Left colon (tissue), 1 donor: ENCODE measurements around the gene CDHR5.

- PRO-cap, result bidirectional peak, plus-strand start at chr11:625160, minus-strand start at chr11:624955; bidirectional peak, plus-strand start at chr11:625376, minus-strand start at chr11:625274; bidirectional peak, plus-strand start at chr11:625522, minus-strand start at chr11:625429
These were observed at the start of gene CDHR5 for GRCh38 chr11:624769-625950. CDHR5 (minus strand) TSS chr11:624955.

GRCh38 chr11:720323-721630 is 14.7 kb downstream of the EPS8L2 start:
- PRO-cap, result bidirectional peak, plus-strand start at chr11:720851, minus-strand start at chr11:720663

GRCh38 chr11:724366-724946 is 18.4 kb downstream of the EPS8L2 start:
- PRO-cap, result no peak

DNA sequence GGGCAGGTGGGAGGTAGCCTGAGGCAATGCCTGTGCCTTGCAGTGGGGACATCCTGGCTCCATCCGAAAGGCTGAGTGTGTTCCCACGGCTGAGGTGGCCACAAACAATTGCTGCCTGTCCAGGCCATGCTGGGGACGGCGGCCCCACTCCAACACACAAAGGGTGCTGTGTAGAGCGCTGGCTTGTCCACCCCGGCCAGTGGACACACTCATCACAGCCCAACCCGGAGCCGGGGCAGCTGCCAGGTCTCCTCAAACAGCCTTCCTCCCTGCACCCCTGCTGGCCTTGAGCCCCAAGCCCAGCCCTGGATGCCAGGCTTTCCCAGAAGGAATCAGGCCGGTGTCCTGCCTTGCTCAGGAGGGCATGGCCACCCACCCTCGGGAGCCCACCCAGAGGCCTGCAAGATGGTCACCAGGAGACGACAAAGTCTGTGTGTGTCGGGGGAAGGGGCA is 4.3 kb downstream of the GATD1 start:
- PRO-cap, result no peak

DNA sequence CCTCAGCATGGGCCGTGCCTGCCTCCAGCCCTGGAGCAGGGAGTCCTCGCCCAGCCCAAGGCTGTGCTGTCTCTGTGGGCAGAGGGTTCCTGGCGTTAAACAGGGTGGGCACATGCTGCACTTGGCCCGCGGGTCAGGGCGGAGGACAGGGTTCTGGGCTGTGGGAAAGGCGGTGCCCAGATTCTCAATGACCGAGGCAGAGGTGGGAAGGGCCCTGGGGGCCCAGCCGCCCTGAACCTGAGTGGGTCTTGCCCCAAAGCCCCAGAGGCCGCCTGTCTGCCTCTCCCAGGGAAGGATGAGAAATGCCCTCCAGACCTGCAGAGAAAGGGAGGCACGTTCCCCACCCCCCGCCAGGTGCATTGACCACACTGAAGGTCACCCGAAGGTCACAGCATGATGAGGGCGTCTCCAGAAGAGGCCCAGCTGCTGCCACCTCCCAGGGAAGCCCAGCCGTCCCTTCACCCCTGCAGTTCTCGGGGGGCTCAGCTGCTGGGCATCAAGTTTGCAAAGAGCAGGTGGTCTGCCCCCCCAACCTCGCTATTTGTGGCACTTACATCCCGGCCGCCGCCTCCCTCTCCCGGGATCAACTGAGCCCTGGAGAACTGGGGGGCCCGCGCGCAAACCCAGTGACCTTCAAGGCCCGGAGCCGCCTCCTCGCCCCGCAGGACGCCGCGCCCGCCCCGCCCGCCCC is 431 bp downstream of the CEND1 start:
- PRO-cap, result no peak

DNA sequence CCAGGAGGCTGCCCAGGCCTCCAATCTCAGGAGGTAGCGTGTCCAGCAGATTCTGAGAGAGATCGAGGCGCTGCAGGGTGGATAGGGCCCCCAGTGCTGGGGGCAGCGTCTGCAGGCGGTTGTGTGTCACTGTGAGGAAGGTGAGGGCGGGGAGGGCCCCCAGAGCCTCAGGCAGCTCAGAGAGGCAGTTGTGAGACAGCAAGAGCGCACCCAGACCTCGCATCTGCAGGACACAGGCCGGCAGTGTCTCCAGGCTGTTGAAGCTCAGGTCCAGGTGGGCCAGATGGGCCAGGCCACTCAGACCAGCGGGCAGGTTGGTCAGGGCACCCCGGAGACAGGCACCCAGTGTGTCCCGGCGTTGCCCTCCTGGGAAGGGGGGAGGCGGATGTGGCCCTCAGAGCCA is 1.8 kb downstream of the PIDD1 start:
- PRO-cap, result no peak

DNA sequence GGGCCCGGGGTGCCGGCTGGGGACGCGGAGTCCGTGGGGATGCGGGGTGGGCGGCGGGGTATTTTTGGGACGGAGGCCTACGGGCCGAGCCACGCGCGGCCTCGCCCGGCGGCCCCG is 146 bp downstream of the RPLP2 start:
- PRO-cap, result no peak

DNA sequence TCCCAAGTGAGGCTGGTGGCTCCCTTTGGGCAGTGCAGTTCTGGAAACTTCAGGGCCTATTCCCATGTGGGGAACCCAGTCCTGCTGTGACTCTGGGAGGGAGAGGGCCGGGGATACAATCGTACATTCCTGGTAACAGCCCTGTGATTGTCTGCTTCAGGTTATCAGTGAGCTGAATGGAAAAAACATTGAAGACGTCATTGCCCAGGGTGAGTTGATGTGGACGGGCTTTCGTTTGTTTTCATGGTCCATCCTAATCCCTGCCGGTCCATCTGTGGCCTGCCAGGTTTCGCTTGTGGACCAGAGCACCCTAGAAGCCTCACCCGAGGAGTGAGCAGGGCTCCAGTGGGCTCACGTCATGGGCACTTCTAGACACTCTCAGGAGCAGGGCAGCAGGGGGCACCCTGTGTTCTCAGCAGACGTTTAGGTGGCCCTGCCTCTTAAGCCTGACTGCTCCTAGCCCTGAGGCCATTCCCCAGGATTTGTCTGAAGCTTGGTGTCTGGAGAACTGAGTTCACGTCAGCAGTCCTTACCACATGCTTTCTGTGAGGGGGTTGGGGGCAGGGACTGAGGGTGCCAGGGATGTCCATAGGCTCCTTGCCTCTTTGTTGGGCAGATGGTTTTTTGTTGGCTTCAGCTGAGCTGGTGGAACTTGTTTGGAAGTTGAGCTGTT is 1.8 kb downstream of the RPLP2 start:
- PRO-cap, result no peak

DNA sequence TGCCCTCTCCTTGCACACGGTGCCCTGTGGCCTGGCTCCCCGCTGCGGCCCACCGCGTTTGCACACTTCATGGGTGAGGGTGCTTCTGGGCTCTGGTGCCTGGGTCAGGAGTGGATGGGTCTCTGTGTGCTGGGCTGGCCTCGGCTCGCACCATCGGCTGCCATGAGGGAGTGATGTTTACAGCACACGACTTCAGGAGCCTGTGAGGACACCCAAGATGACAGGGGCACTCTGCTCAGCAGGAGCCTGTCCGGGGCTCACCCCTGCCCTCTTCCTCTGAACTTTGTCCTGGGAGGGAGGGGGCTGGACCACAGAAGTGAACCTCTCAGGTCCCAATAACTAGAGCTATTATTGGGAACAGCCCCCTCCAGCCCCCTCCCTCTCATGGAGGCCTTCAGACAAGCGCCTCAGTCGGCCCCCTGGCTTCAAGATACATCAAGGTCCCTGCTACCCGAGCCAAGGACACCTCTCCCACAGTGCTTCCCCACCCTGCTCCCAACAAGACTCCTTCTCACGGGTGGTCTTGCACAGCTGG is 1.8 kb downstream of the PNPLA2 start:
- PRO-cap, result no peak

GRCh38 chr11:838265-839381 is 3.7 kb downstream of the POLR2L start:
- PRO-cap, result no peak

- PRO-cap, result bidirectional peak, plus-strand start at chr11:844126, minus-strand start at chr11:843979
These were observed 1.2 kb downstream of the TSPAN4 start for GRCh38 chr11:843614-844590.

- PRO-cap, result no peak
These were observed 12.5 kb downstream of the TSPAN4 start for GRCh38 chr11:854951-855748.

DNA sequence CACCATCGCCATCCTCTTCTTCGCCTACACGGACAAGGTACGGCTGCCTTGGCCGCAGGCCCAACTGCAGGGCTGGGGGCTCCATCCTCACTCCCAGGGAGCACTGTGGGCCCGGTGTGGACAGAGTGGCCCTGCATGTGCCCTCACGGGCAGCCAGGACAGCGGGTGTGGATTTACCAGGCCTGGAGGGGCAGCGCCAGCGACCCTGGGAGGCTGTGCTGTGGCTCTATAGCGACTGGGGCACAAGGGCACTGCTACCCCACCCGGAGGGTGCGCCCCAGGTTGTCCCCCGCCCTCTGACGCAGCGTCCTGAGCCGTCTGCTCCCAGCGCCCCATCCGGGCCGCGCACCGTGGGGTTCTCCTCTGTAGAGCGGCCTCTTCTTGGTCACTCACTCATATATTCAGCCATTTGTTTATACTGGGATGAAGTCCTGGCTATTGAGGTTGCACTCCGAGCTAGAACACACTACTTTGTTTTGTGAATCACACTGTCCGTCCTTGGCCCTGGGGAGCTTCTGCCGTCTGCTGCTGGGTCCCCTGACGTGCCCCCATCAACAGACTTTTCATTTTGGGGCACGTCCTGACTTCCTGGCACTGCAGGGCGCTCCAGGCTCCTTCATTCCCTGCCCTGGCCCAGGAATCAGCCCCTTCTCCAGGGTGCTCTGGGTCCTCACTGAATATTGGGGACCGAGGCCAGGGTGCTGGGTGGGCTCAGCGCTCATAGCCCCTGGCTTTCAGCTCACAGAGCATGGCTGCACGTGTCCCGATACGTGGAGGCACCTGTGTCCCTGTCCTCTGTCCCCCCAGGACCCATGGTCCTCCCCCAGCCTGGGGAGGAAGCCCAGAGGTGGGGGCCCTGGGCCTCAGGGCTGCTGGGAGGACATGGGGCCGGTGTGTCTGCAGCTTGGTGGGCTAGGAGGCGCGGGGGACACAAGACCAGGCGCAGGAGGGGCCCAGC is 22.1 kb downstream of the TSPAN4 start:
- PRO-cap, result no peak

DNA sequence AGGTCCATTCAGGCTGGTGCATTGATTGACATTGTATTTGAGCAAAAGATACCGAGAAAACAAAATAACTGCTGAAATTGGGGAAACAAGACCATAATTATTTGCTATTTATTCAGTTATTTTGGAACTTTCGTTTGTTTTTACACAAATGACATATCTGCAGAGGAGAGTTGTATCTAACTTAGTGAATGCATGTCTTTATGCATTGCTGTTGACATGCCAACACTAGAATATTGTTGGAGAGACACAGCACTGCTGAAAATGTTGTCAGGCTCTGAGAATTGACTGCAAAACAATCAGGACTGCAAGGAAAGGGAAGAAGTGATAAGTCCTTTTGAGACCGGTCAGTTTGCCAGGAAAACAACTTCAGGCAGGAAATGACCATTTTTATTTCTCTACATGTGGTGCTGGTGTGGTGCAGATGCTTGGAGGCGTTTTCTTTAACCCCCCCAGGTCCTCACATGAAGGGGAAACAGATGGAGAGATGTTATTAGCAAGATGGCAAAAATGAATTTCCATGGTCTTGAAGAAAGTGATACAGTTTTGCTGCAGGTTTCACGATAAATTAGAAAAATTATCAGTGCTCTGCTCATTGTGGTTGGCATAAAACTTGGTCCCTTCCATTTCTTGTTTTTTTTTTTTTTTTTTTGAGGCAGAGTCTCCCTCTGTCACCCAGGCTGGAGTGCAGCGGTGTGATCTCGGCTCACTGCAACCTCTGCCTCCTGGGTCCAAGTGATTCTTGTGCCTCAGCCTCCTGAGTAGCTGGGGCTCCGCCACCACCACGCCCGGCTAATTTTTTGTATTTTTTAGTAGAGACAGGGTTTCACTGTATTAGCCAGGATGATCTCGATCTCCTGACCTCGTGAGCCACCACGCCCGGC is 5.7 kb downstream of the AP2A2 start:
- PRO-cap, result unidirectional peak, minus-strand start at position 298 of the sequence

- PRO-cap, result no peak
These were observed 50.1 kb downstream of the MUC6 start for GRCh38 chr11:986186-987079.

DNA sequence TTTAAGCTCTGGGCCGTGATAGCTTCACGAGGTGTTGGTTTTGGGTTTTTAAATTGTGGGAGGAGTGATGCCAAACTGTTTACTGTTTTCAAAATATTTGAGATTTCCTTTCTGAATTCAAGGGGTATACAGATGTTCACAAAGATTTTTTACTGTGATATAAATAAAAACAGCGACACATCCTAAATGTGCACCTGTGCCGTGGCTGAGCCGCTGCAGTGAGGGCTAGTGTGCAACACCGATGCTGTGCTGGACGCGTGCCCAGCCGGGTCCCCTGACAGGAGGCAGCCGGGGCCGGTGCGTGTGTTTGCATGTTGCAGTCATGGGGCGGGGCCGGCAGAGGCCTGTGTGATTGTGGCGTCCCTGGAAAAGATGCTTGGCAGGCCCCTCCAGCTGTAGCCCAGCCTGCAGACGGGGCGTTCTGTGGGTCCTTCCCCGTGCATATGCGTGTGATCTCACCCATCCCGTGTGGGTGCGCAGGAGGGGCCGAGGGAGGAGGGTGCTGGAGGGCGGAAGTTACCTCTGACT is 30.7 kb downstream of the MUC6 start:
- PRO-cap, result no peak

- PRO-cap, result no peak
These were observed 19.1 kb downstream of the MUC6 start for GRCh38 chr11:1017244-1018030.

DNA sequence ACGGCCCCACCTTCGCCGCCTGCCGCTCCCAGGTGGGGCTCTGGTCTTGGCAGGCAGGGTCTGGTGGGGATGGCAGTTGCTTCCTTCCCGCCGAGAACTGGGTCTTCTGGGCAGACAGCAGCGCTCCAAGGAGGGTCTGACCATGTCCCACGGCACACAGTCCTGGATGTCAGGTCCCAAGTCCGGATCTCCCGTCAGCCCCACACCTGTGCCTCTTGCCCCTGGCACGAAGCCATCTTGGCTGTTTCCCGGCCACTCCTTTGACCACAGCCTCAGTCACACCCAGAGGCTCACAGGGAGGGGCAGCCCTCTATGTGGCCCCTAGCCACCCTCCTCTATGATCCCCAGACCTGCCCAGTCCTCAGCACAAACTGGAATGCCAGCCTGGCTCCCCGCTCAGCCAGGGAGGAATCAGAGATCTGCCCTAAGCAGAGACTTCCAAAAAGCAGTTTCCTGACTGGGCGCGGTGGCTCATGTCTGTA is 14.3 kb downstream of the MUC5B start:
- PRO-cap, result bidirectional peak, plus-strand start at position 347 of the sequence, minus-strand start at position 99 of the sequence

DNA sequence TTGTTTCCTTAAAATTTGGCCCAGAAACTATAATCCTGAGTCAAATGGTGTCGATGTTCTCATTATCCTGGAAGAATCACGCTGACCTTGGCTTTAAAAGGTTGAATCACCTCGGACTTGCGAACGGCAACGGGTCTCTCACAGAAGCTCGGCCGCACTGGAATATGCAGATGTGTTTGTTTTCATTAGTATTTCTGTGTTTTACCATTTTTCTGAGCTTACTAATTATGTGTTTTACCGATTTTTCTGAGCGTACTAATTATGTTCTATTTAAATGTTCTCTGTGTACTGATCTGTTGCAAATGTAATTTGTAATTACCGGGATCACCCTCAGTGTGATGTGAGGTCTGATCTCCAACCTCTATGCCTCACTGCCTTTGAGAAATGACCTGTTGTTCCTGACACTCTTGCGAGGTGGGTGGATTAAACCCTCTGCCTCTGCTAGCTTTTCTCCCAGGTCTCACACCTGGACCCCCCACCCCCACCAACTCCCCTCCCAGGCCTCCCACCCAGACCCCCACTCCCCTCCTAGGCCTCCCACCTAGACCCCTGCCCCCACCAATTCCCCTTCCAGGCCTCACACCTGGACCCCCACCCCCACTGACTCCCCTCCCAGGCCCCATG is 38.3 kb upstream of the BRSK2 start:
- PRO-cap, result no peak

GRCh38 chr11:1461290-1461772 is 25.2 kb downstream of the MOB2 start:
- PRO-cap, result no peak